ENCODE measurements around the genes STAG1, IL20RB and DBR1.

DNA sequence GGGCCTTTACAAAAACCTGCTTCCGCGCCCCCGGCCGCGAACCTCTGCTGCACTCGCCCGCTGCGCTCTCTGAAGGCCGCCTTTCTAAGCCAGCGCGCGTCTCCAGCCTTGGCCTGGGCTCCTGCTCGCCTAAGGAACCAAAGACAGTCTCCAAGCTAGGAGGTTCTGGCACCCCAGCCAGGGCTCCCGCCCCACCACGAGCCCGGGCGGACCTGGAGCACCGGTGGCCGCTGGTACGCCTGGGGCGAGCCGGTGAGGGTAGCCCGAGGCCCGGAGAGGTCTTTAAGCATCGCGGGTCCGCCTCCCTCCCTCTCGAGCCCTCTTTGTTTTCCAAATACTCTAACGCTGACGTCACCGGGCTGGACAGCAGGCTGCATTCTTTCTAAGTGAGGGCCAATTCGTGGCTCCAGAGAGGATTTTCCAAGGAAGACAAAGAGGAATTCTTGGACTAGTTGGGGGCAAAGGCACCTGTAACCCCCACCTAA, 731 bp downstream of the AMOTL2 start:
- PRO-cap, result unidirectional peak, minus-strand start at position 46 of the sequence; bidirectional peak, plus-strand start at position 409 of the sequence, minus-strand start at position 308 of the sequence

DNA sequence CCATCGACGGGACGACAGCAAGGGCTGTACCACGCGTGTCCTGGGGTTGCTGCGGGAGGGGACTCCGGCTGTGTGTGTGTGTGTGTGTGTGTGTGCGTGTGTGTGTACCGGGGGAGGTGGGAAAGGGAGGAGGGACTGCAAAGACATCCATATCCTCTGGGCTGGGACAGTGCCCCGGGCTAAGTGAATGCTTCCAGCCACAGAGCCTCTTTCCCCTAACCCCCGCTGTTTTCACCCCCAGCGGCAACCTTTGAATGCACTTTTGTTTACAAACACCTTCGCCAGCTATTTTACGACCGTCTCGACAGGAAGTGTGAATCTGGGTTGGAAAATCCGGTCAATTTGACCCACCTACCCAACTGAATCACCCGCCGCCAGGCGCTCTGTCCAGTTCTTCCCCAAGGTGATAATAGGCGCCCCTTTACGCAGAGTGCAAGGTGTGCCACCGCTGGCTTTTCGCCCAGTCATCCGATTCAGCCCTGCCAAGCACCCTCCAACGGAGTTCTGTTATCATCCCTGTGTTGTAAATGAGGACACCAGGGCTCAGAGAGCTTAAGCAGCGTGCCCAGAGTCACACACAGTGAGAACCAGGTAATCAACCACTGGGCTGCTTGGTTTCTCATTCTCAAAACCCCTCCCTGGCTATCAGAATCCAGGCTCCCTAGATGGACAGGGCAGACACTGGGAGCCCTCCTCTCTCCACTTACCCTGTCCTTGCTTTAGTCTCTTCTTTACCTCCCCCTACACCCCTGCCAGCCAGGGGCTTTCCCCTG, 772 bp upstream of the AMOTL2 start:
- PRO-cap, result bidirectional peak, plus-strand start at position 169 of the sequence, minus-strand start at position 63 of the sequence

DNA sequence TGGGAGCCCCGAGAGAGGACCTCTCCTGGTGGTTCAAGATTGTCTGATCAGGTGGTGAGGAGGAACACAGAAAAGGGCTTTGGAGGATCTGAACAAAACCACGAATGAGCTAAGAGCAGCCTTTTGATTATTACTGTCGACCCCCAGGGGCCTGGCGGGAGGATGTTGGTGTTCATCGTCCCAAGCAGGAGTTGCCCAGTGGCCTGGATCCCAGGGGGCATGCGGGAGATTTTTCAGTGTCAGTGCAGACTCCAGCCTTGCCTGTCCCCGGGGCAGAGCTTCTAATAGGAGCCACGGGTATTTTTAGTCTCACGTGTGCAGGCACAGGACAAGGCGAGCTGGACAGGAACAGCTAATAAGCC, 8.8 kb upstream of the KY start:
- PRO-cap, result no peak

GRCh38 chr3:134677272-134678181, 26.7 kb upstream of the KY start:
- PRO-cap, result no peak

DNA sequence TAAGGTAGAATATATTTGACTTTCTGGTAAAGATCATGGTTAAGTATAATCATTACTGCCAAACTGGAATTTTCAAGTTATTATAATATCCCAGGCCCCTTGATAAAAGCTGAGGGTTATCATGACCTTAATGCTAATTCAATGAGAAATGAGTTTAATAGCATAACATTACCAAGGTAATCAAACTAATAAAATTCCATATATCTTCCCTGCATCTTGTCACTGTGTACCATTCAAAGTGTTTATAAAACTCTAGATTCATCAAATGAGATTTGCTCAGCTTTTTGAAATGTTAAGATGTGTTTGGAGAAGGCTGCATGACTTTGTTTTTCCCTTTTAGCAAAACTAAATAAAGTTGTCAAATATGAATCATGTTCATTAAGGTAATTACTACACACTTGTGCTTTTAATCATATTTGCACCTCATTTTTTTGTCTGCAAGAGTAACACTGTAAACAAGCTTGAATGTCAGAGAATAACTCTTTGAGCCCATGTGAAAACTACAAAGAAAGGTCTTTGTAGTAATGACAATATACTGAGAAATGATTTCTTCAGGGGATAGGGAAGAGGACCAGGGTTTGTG, 48.5 kb downstream of the MSL2 start:
- PRO-cap, result no peak

GRCh38 chr3:136327436-136328004, 77.4 kb downstream of the PCCB start:
- PRO-cap, result no peak

GRCh38 chr3:136527167-136527703, 224.9 kb downstream of the STAG1 start:
- PRO-cap, result no peak

DNA sequence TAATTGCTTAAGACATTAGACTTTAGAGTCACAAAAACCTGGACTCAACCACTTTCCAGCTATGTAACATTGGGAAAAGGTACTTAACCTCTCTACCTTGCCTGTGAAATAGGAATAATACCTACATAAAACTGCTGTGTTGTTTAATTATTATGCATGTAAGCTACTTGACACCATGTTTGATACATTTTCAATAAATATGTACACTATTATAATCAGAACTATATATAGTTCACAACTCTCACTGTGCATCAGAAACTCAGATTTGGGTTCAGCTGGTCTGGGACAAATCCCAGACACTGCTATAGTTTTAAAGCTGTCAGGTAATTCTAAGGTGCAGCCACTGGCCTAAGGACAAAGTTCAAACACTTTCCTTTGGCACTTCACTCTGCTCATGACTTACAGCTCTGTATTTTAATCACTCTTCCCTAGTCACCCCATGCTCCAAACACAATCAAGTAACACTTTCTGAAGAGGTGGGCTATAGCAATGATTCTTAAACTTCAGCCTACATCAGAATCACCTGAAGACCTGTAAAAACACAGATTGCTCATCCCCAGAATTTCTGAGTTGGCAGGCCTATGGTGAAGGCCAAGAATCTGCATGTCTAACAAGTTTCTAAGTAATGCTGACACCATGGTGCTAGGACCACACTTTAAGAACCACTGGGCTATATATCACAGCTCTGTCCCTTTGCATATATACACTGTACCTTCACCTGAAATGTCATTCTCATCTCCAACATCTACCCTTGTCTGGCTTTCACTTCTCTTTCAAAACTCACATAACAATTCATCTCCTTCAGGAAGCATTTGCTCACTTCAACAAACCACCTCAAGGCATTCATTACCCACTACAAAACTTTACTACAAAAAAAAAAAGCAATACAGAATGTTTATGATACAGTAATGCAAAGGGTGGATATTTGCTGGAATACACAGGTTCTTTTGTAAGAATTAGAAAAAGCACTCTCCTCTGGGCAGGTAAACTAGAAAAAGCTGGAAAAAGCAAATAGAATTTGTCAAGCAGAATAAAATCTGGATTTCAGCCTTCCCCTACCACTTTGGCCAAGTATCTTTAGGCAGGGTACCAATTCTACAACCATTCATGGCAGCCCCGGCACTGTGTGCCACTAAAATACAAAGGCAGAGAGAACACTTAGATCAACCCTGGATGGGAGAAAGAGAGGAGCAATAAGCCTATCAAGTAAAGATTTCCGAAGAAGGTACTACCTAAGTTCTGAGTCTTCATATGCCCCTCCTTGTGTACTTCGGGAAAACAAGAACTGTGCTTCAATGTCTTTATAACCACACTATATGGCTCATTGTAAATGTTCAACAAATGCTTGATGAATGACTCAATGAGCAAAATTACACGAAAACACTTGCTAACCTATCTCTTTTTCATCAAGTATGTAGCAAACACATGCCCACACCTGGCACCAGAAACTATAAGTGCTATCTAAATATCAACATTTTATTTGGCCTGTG, 21.3 kb downstream of the STAG1 start:
- PRO-cap, result no peak

GRCh38 chr3:136751173-136751323, 1.1 kb downstream of the STAG1 start:
- PRO-cap, result no peak

- PRO-cap, result bidirectional peak, plus-strand start at chr3:136751717, minus-strand start at chr3:136751793; unidirectional peak, minus-strand start at chr3:136752107; bidirectional peak, plus-strand start at chr3:136752671, minus-strand start at chr3:136752378
Measured at GRCh38 chr3:136751627-136752568, at the start of gene STAG1. TSS of gene STAG1 (minus strand) at chr3:136752378.

DNA sequence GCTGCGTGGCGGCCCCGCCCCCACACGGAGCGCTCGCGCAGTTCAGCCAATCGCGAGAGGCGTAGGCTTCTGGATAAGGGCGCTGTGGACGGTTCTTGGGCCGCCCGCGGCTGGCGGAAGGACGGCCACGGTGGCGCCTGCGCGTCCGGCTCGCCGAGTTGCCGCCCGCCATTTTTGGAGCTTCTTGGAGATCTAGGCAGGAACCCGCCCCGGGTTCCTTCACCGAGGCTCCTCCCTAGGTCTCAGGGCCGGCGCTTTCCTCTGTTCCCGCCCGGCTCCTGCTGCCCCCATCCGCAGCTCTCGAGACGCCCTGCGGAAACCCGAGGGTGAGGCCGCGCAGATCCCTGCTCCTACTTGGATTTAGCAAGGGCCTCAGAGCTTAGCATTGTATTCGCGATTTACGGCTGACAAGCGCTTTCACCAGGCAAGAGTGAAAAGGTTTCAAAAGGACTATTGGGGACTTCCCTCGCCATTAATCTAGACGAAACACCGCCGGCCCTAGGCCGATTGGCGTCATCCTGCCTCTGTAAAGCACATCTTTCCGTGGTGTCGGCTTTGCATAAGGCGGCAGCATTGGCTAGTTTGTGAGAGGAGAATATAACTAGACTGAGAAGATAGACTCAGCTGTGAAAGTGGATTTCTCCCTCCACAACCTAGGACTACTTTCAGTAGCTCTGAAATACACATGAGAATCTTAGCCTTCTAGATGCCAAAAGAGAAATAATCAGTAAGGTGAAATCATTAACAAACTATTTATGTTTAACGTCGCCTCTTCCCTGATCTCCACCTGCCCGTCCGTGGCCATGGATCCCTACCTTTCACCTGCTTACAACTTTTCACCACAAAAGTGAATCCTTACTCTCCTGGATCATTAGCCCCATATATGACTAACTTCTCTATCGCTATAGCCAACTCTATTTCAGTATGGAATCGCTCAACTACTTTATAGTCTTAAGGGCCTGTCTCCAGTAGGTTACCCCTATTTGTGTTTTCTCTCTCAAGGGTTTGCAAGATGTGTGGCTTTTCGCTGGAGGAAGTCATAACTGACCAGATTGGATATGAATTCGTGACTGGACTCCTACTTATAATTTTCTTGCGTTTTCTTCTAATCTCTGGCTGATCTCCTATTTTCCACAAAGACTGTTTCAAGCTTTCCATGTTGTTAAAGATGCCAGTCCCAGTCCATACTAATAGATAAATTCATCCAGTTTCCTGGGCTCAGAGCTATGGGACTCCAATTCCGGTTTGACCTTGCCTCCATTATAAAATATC, 827 bp upstream of the STAG1 start:
- PRO-cap, result bidirectional peak, plus-strand start at position 103 of the sequence, minus-strand start outside the sequence; unidirectional peak, plus-strand start at position 199 of the sequence; unidirectional peak, plus-strand start at position 290 of the sequence; bidirectional peak, plus-strand start at position 536 of the sequence, minus-strand start at position 533 of the sequence

DNA sequence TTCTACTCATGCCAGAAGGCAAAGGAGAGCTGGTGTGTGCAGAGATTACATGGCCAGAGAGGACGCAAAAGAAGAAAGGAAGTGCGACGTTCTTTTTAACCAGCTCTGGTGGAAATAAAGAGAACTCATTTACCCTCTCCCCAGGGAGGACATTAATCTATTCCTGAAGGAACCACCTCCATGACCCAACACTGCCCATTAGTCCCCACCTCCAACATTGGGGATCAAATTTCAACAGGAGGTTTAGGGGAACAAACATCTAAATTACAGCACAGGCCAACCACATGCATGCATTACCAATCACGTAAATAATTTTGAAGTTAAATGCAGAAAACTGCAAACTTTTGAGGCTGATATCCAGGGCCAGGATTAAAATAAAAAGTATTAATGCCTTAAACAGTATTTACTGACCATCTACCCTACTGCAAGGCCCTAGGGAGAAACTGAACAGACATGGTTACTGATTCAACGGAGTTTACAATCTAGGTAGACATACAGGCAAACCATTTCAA, 1.4 kb upstream of the NCK1 start:
- PRO-cap, result no peak

GRCh38 chr3:136930171-136931131, 27.3 kb upstream of the IL20RB start:
- PRO-cap, result unidirectional peak, plus-strand start at chr3:136930483

GRCh38 chr3:136954116-136954372, 3.7 kb upstream of the IL20RB start:
- PRO-cap, result no peak

- PRO-cap, result no peak
Measured at GRCh38 chr3:136957513-136958388, at the start of gene IL20RB. TSS of gene IL20RB (plus strand) at chr3:136957983.

DNA sequence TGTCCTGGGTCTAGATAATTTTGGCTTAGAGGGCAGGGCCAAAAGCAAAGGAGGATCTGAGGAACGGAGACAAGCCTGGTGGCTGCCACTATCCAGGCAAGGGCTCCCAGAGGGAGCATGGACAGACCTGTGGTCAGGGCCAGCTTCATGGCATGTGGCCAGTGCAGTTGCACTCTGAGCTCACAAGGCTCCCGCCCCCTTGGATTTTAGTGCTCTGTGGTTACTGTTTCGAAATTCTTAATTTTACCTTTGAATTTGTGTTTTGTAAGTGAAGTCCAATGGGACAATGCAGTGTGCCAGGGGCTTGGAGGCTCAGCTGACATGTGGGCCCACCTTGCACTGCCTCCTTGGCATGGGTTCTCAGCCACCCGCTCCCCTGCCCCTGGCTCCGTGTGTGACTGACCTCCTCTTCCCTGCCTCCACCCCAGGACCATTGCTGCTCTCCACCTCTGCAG, 65.6 kb downstream of the IL20RB start:
- PRO-cap, result no peak

GRCh38 chr3:138125416-138126010, 6.7 kb downstream of the A4GNT start:
- PRO-cap, result no peak

DNA sequence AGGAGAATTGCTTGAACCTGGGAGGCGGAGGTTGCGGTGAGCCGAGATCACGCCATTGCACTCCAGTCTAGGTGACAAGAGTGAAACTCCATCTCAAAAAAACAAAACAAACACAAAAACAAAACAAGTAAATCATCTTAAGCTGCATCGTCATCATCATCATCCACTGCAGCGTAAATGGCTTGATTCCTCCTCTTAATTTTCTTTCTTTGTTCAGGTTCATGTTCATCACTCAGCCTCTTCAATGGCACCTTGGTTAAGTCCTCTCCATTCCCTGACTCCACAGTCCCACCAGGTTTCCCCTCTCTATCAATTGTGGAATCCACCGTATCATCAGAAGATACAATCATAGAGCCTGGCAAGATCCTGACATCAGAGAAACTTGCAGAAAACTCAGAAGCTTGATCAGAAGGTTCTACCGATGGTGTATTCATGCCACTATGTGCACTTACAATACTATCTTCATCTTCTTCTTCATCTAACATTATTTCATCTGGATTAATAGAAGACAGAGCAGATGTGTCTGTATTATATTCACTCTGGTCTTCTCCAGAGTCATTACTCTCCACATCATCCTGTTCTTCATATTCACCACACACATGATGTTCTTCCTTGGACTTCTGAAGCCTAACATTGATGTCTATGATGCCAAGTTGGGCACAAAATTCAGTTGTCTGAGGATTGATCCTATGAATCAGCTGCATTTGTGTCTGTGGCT, 12.8 kb downstream of the DBR1 start:
- PRO-cap, result no peak

GRCh38 chr3:138174211-138175141, at the start of gene DBR1:
TSS of gene DBR1 (minus strand) at chr3:138174921.
- PRO-cap, result bidirectional peak, plus-strand start at chr3:138174695, minus-strand start at chr3:138174681; unidirectional peak, minus-strand start at chr3:138174861

GRCh38 chr3:138186993-138187117, 246 bp upstream of the ARMC8 start:
- PRO-cap, result no peak